HepG2 (cell line): ENCODE data around the gene SLC1A5.

- RRBS, 2 experiments: no CpG with 5 or more reads among the region's 28 CpGs
CAGE:
- cytosol, long polyA minus RNA: no peak
- cytosol, long polyA plus RNA: no peak
- long polyA plus RNA: no peak
- nucleus, long polyA minus RNA: no peak
- nucleus, long polyA plus RNA: no peak
These were observed 1.4 kb upstream of the PRKD2 start for GRCh38 chr19:46717929-46719127.

DNA sequence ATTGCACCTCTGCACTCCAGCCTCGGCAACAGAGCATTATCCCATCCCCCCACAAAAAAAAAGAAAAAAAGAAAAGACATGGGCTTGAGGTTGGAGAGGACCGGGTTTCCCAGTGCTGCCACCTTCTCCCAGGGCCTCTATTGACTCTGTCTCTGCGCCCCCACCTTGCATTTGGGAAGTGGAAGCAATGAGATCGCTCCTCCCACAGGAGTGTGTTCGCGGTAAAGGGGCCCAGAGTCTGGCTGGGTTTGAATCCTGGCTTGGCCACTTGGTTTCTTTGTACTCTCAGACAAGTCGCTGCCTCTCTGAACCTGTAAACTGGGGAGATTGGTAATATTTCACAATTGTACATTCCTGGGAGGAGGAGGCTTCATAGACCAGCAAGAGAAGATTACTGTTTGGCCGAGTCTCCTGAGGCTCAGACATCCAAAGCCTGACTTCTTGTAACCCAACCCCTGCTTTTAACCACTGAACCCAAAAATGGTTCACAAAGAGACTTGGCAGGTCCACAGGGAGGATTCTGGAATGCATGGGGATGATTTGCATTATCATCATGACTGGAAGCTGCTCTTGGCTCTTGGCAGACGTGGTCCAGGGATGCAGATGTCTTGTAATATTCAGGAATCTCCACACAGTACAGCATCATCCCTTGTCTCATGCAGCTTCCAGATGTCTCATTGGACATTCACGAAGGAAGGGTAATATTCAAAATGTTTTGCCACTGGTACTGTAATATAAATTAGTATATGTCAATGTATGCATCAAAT is 13.6 kb upstream of the STRN4 start:
- RRBS, 2 experiments: no CpG with 5 or more reads among the region's 10 CpGs
CAGE:
- cytosol, long polyA minus RNA: no peak
- cytosol, long polyA plus RNA: no peak
- long polyA plus RNA: no peak
- nucleus, long polyA minus RNA: no peak
- nucleus, long polyA plus RNA: no peak

GRCh38 chr19:46770977-46771280 is 17.5 kb downstream of the SLC1A5 start:
- RRBS, 2 experiments: no CpG with 5 or more reads among the region's 4 CpGs
CAGE:
- cytosol, long polyA minus RNA: no peak
- cytosol, long polyA plus RNA: no peak
- long polyA plus RNA: no peak
- nucleus, long polyA minus RNA: no peak
- nucleus, long polyA plus RNA: no peak

DNA sequence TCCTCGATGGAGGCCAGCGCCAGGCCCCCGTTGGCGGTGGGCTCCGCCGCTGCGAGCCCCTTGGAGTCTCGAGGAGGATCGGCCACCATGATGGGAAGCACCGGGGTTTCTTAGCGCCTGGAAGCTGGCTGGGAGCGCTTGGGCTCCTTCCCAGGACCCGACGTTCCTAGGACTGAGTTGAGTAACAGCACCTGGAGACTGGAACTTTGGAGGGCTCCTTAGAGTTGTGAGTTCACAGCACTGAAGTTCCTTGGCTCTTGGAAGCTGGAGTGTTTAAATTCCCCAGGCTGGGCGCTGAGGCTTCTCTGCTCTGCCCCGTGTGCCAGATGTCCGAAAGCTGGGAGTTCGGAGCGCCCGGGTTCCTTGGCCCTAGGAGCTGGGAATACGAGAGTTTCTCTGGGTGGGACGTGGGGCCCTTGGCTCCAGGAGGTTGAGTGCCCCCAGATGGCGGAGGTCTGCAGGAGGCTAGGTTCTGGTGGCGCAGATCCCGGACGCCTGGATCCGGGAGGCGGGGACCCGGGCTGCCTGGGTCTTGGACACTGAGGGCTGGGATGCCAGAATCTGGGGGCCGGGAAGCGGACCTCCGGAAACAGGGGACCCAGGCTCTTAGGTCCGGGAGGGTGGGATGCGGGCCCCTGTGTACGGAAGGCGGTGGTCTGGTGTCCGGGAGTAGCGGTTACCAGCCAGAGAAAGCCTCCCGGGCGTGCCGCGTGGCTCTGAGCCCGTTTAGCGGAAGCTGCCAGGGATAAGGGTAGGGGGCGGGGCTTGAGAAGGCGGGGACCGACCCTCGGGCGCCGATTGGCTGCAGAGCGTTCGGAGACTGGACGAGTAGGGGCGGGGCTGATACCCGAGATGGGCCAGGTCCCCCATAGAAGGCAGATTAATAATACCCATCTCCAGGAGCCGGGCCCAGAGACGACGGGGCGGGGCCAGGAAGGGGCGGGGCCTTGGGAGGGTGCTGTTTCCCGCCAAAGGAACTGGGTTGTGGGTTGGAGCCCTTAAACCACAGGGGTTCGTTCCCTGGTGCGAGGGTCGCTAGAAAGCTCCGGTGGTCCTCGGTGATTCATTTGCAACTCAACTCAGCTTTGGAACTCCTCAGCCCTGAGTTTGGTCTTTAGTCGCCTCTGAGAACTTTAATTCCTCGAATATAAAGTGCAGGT is at the start of gene SLC1A5:
Gene SLC1A5, minus strand, starts transcription at position 718 of the 1,160 bp plus-strand sequence.
- RRBS, 2 experiments: 3 to 4% methylated on average over 7 of the region's 68 CpGs
CAGE:
- cytosol, long polyA minus RNA: no peak
- cytosol, long polyA plus RNA: no peak
- long polyA plus RNA: no peak
- nucleus, long polyA minus RNA: no peak
- nucleus, long polyA plus RNA: no peak

- RRBS, 2 experiments: 3 to 11% methylated on average over 1 to 3 of the region's 29 CpGs
CAGE:
- cytosol, long polyA minus RNA: no peak
- cytosol, long polyA plus RNA: no peak
- long polyA plus RNA: no peak
- nucleus, long polyA minus RNA: no peak
- nucleus, long polyA plus RNA: no peak
These were observed 24.9 kb upstream of the SLC1A5 start for GRCh38 chr19:46812922-46814081.

DNA sequence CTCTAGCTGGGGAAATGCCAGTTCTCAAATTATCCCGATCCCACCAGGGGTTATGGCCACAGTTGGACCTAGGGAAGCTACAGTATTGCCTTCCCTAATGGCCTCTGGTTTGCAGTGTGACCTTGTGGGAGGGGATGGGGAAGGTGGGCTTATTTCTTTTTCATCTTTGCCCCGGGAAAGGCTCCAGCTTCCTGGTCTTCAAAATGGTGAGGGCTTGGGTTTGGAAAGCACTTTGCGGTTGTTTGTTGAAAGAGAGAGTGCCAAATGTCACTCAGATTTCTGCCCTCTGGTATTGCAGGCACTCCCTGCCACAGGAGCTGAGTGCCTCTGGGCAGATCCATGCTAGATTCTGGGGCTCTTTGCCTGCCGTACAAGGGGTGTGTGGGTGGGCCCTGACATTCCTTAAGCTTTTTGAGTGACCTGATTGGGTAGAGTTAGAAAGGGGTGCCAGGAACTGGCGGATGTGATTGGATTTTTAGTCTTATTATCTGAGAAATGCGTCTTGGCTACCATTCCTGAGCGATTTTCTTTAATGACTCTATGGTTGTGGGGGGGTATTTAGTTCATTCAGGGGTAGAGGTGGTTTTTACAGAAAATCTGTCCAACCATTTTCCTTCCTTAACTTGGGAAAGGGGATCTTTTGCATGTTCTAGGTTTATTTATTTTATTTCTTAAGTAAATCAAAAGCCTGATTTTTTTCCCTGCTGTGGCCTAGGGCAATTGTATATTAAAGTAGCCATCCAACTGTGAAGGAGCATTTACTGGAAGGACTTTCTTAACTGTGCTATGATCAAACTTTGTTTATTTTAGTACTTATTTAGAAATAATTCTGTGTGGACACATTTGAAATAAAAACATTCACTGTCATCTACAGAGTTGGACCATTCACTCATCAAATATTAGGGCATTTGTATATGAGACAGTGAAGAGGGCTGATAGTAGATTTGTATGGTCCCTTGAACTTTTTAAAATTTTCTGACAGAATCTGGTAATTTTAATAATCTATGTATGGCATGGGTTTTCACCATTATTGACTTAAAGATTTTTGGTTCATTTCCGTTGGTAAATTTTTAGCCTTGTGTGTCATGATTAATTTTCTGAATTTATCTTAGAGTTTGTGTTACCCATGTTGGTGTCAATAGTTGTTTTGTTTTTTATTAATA is 3.3 kb downstream of the ARHGAP35 start:
- RRBS, 2 experiments: no CpG with 5 or more reads among the region's 8 CpGs
CAGE:
- cytosol, long polyA minus RNA: no peak
- cytosol, long polyA plus RNA: no peak
- long polyA plus RNA: no peak
- nucleus, long polyA minus RNA: start-site peak on the plus strand centred at position 562 of the sequence, 202 bp wide, 120 reads; start-site peak on the plus strand centred at position 1,053 of the sequence, 80 bp wide, 42 reads
- nucleus, long polyA plus RNA: no peak

DNA sequence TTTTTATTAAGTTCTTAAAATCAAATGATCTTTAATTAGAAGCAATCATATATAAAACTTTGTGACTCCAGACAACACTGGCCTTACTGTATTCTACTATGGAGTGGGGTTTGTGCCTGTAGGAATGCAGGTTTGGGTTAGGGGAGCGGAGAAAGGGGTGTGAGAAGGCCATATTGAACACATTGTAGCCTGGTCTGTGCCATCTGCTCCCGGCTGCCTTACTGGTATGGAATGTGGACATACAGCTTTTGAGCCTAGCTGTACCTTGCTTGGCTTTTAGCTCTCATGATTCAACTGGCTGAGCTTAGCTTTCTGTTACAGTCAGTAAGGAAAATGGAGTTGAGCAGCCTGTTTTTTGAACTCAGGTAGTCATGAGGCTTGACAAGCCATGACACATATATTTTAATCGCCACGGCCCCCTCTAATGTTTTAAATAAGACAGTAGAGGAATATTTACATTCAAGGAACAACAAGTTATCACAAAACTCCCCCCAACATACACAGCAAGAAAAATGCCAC is 41.6 kb downstream of the ARHGAP35 start:
- RRBS, 2 experiments: no CpG with 5 or more reads among the region's 4 CpGs
CAGE:
- cytosol, long polyA minus RNA: no peak
- cytosol, long polyA plus RNA: no peak
- long polyA plus RNA: no peak
- nucleus, long polyA minus RNA: no peak
- nucleus, long polyA plus RNA: no peak

DNA sequence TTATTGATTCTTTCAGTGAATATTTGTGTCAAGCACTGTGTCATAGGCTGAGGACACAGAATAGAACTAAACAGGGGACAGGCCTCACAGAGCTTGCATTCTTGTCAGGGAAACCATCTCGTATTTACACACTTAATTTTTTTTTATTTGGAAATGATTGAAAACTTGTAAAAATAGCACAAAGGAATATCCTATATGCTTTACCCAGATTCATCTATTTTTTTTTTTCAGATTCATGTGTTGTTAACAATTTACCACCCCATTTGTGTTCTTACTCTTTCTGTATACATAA is 55.7 kb downstream of the ARHGAP35 start:
- RRBS, 2 experiments: no CpG with 5 or more reads among the region's 1 CpG
CAGE:
- cytosol, long polyA minus RNA: no peak
- cytosol, long polyA plus RNA: no peak
- long polyA plus RNA: no peak
- nucleus, long polyA minus RNA: no peak
- nucleus, long polyA plus RNA: no peak

GRCh38 chr19:47001630-47002139 is 18.0 kb upstream of the NPAS1 start:
- RRBS, 2 experiments: no CpG with 5 or more reads among the region's 10 CpGs
CAGE:
- cytosol, long polyA minus RNA: no peak
- cytosol, long polyA plus RNA: no peak
- long polyA plus RNA: no peak
- nucleus, long polyA minus RNA: no peak
- nucleus, long polyA plus RNA: no peak

DNA sequence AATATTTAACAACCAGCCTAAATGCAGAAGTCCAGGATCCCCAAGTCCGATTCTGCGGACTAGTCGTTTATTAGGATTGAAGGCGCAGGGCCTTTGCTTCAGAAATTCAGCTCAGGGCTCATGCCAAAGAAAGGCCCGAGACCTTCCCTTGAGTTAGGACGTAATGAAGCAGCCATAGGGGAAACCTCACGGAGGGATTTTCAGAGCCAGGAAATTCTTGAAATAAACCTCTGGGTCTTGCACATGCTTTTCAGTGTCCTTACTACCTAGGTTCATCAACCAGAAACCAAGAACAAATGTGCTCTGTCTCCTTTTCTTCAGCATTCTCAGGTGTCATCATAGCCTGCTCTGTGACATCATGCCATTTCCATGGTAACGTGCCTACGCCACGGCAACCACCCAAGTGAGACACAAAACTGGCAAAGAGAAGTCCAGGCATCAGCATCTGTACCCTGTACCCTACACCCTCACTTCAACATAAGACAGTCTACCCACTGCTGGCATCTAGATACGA is 13.5 kb downstream of the ZC3H4 start:
- RRBS, 2 experiments: no CpG with 5 or more reads among the region's 11 CpGs
CAGE:
- cytosol, long polyA minus RNA: no peak
- cytosol, long polyA plus RNA: no peak
- long polyA plus RNA: no peak
- nucleus, long polyA minus RNA: no peak
- nucleus, long polyA plus RNA: no peak

- RRBS, 2 experiments: no CpG with 5 or more reads among the region's 13 CpGs
CAGE:
- cytosol, long polyA minus RNA: no peak
- cytosol, long polyA plus RNA: no peak
- long polyA plus RNA: no peak
- nucleus, long polyA minus RNA: no peak
- nucleus, long polyA plus RNA: no peak
These were observed 26.6 kb downstream of the SAE1 start for GRCh38 chr19:47157027-47157940.

- RRBS, 2 experiments: 2% methylated on average over 12 to 14 of the region's 59 CpGs
CAGE:
- cytosol, long polyA minus RNA: no peak
- cytosol, long polyA plus RNA: no peak
- long polyA plus RNA: no peak
- nucleus, long polyA minus RNA: no peak
- nucleus, long polyA plus RNA: no peak
These were observed 5.1 kb downstream of the BBC3 start for GRCh38 chr19:47225748-47226424.

DNA sequence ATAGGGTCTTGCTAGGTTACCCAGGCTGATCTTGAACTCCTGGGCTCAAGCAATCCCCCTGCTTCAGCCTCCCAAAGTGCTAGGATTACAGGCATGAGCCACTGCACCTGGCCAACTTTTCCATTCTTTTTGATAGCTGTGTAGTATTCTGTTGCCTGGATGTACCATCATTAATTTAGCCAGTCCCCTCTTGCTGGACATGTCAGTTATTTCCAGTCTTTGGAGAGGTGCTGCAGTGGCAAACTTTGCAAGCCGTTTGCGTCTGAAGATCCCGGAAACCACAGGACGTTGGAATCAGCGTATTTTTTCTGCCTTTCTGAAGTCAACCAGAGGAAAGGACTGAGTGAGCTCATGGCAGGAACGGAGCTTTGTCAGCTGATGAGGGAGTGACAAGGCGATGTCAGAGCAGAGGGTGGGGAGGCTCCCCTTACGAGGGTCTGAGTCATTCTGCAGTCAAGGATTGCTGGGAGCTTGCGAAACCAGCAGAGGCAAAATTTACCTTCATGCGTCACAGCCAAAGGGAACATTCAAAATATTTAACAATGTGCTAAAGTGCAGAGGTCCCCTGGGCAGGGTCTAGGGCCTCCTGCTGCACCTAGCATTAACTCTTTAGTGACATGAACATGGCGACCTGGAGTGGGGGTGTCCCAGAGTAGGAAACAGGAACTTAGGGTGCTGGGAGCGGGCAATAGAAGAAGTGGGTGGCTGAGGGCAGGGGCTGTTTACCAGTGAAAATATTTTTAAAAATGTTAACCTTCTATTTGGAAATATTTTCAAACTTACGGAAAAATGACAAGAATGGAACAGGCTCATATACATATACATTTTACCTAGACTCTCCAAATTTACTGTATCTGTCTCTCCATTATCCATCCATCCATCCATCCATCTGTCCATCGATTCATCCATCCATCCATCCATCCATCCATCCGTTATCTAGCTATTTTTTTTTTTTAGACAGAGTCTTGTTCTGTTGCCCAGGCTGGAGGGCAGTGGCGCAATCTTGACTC is 5.7 kb downstream of the C5AR1 start:
- RRBS, 2 experiments: no CpG with 5 or more reads among the region's 16 CpGs
CAGE:
- cytosol, long polyA minus RNA: no peak
- cytosol, long polyA plus RNA: no peak
- long polyA plus RNA: no peak
- nucleus, long polyA minus RNA: no peak
- nucleus, long polyA plus RNA: no peak

- RRBS, 2 experiments: 16 to 18% methylated on average over 5 of the region's 34 CpGs
CAGE:
- cytosol, long polyA minus RNA: no peak
- cytosol, long polyA plus RNA: no peak
- long polyA plus RNA: no peak
- nucleus, long polyA minus RNA: no peak
- nucleus, long polyA plus RNA: no peak
These were observed 4.8 kb downstream of the MEIS3 start for GRCh38 chr19:47414409-47415119.

- RRBS, 2 experiments: no CpG with 5 or more reads among the region's 24 CpGs
CAGE:
- cytosol, long polyA minus RNA: no peak
- cytosol, long polyA plus RNA: no peak
- long polyA plus RNA: no peak
- nucleus, long polyA minus RNA: no peak
- nucleus, long polyA plus RNA: no peak
These were observed 1.4 kb downstream of the MEIS3 start for GRCh38 chr19:47417813-47418462.

- RRBS, 2 experiments: no CpG with 5 or more reads among the region's 31 CpGs
CAGE:
- cytosol, long polyA minus RNA: no peak
- cytosol, long polyA plus RNA: no peak
- long polyA plus RNA: no peak
- nucleus, long polyA minus RNA: no peak
- nucleus, long polyA plus RNA: no peak
These were observed 8.8 kb upstream of the MEIS3 start for GRCh38 chr19:47427770-47428828.

GRCh38 chr19:47471494-47471712 is 290 bp downstream of the SLC8A2 start:
- RRBS, 2 experiments: no CpG with 5 or more reads among the region's 12 CpGs
CAGE:
- cytosol, long polyA minus RNA: no peak
- cytosol, long polyA plus RNA: no peak
- long polyA plus RNA: no peak
- nucleus, long polyA minus RNA: no peak
- nucleus, long polyA plus RNA: no peak

- RRBS, 2 experiments: no CpG with 5 or more reads among the region's 11 CpGs
CAGE:
- cytosol, long polyA minus RNA: no peak
- cytosol, long polyA plus RNA: no peak
- long polyA plus RNA: no peak
- nucleus, long polyA minus RNA: no peak
- nucleus, long polyA plus RNA: no peak
These were observed 13.7 kb upstream of the KPTN start for GRCh38 chr19:47497609-47498199.

- RRBS, 2 experiments: 5 to 17% methylated on average over 1 of the region's 32 CpGs
CAGE:
- cytosol, long polyA minus RNA: no peak
- cytosol, long polyA plus RNA: no peak
- long polyA plus RNA: no peak
- nucleus, long polyA minus RNA: no peak
- nucleus, long polyA plus RNA: no peak
These were observed 672 bp downstream of the NAPA start for GRCh38 chr19:47514070-47514712.

GRCh38 chr19:47600043-47600509 is 8.9 kb upstream of the BICRA start:
- RRBS, 2 experiments: 0% methylated on average over 3 of the region's 34 CpGs
CAGE:
- cytosol, long polyA minus RNA: no peak
- cytosol, long polyA plus RNA: no peak
- long polyA plus RNA: no peak
- nucleus, long polyA minus RNA: no peak
- nucleus, long polyA plus RNA: no peak